B cell (primary cell): ENCODE measurements around the genes P2RY8 and ASMT.

GRCh38 chrX:19099-19298 is 262.2 kb upstream of the PLCXD1 start:
- PRO-cap, result no peak
- CAGE, long polyA plus RNA, result no peak

DNA sequence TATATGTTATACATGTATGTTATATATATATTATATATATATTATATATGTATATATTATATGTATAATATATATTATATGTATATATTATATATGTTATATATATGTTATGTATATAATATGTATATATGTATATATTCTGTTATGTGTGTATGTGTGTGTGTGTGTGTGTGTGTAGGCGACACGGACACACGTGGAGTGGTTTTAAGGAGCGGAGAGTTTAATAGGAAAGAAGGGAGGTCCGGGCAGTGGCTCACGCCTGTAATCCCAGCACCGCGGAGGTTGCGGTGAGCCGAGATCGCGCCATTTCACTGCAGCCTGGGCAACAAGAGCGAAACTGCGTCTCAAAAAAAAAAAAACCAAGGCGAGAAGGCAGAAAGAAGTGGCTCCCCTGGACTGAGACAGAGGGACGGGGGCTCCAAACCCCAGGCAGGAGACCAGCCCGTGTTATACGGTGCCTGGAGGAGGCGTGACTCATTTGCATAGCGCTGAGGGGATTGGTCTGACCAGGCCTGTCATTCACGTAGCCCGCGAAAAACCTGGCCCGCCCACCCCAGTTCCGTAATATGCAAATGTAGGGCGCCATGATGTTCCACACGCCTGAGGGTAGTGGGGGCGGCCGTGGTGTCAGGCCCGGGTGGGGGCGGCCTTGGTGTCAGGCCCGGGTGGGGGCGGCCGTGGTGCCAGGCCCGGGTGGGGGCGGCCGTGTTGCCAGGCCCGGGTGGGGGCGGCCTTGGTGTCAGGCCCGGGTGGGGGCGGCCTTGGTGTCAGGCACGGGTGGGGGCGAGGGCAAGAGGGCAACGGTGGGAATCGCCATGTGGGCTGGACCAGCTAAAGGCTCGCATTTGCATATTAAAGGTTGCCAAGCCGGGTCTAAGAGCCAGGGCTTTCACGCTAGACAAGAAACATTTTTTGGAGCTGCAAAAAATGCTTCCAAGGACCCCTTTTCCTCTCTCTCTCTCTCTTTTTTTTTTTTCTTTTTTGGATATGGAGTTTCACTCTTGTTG is 2.0 kb downstream of the PLCXD1 start:
- PRO-cap, result bidirectional peak, plus-strand start at position 564 of the sequence, minus-strand start at position 420 of the sequence
- CAGE, long polyA plus RNA, result start-site peak on the plus strand centred at position 658 of the sequence, 193 bp wide, 27 and 33 reads in 2 replicates

- PRO-cap, result unidirectional peak, plus-strand start at chrX:386366
- CAGE, long polyA plus RNA, result no peak
These were observed 783 bp downstream of the PPP2R3B start for GRCh38 chrX:385790-386457.

DNA sequence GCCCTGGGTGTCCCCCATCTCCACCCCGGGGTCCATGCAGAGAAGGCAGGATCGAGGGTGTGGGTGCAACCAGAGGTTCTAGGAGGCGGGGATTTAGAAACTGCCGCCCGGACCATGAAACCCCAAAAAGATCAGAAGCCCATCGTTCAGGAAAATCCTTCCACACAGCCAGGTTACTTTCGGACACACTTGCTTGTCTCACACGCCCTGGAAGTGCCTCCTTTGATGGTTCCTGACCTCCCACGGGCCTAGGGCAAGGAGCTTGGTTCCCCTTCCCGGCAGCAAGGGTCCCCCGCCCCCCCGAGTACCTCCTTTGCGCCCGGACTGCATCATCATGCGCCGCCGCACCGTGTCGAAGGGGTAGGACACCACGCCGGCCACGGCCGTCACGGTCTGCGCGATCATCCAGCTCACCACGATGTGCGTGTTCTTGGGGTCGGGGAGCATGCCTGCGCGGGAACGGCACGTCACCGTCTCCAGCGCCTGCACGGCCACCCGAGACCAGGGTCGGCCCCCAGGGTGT is 4.9 kb downstream of the SLC25A6 start:
- PRO-cap, result unidirectional peak, minus-strand start at position 417 of the sequence
- CAGE, long polyA plus RNA, result no peak

GRCh38 chrX:1392259-1393222 is 628 bp upstream of the SLC25A6 start:
- PRO-cap, result bidirectional peak, plus-strand start at chrX:1392412, minus-strand start at chrX:1392113; bidirectional peak, plus-strand start at chrX:1392714, minus-strand start at chrX:1392752
- CAGE, long polyA plus RNA, result no peak

GRCh38 chrX:1395613-1396789 is 4.1 kb upstream of the SLC25A6 start:
- PRO-cap, result no peak
- CAGE, long polyA plus RNA, result no peak

- PRO-cap, result unidirectional peak, plus-strand start at chrX:1481018
- CAGE, long polyA plus RNA, result no peak
These were observed 28.1 kb upstream of the ASMTL start for GRCh38 chrX:1480777-1481177.

DNA sequence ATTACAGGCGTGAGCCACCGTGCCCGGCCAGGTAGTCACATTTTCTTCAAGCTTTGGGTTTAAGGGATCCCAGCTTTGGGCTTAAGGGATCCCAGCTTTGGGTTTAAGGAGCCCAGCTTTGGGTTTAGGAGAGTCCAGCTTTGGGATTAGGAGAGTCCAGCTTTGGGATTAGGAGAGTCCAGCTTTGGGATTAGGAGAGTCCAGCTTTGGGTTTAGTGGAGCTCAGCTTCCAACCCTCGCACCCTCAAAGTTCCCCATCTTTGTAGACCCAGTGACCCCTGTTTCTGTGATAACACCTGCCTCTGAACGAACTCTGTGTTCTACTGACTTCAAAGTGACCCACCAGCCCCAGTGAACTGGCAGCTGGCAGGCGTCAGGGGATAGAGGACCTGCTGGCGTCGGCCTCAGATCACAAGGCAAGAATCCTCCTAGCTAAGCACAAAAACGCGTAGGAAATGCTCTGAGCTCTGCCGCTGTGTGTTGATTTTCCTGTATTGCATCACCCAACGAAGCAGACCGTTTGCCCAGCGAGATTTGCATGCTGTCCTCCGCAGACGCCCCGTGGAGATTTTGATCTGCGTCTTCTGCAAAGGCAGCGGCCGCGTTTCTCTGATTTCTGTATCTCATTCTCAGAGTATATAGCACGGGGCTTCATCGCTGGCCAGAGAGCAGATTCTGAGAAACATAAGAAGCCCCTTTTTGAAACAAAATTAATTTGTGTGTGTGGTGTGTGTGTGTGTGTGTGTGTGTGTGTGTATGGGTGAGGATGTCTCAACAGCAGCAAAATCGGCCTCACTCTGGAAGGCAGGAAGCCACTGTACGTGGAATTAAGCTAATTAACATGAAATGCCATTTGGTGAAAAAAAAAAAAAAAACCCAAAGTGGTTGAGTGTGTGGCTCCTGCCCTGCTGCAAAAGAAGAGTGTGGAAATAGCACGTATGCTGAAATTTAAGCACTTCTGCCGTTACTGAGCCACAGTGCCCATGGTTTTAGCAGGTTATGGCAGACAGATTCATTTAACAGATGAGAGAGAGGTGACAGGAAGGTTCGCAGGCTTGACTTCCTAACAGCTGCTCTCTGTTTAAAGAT is 29.1 kb upstream of the ASMTL start:
- PRO-cap, result bidirectional peak, plus-strand start at position 626 of the sequence, minus-strand start at position 353 of the sequence
- CAGE, long polyA plus RNA, result no peak

DNA sequence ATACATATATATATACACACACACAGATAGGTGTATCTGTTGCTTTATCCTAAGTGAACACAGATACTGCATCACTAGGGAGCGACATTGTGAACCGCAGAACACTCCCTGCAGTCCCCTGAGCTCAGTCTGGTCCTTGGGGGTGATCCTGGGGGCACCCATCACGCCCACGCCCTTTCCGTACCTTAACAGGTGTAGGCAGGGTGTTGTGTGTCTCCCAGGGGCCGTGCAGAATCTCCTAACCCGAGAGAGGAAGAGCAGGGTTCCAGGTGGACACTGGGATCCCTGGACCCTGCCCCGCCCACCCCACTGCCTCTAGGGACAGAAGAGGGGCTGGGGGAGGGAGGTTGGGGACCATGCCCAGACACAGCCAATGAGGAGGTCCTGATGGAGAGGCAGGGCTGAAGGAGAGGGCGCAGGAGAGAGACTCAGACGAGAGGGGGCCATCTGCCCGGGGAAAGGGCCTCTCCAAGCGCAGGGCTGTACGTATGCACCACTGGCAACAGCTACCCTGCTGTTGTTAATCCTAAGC is 2.6 kb downstream of the P2RY8 start:
- PRO-cap, result no peak
- CAGE, long polyA plus RNA, result no peak

GRCh38 chrX:1536596-1537421 is at the start of gene P2RY8:
TSS of gene P2RY8 (minus strand) at chrX:1537185.
- PRO-cap, result unidirectional peak, plus-strand start at chrX:1536925; bidirectional peak, plus-strand start at chrX:1537267, minus-strand start at chrX:1537185
- CAGE, long polyA plus RNA, result start-site peak on the minus strand at chrX:1537116-1537147, 62 and 178 reads in 2 replicates

- PRO-cap, result no peak
- CAGE, long polyA plus RNA, result no peak
These were observed 9.1 kb downstream of the AKAP17A start for GRCh38 chrX:1600332-1600977.

DNA sequence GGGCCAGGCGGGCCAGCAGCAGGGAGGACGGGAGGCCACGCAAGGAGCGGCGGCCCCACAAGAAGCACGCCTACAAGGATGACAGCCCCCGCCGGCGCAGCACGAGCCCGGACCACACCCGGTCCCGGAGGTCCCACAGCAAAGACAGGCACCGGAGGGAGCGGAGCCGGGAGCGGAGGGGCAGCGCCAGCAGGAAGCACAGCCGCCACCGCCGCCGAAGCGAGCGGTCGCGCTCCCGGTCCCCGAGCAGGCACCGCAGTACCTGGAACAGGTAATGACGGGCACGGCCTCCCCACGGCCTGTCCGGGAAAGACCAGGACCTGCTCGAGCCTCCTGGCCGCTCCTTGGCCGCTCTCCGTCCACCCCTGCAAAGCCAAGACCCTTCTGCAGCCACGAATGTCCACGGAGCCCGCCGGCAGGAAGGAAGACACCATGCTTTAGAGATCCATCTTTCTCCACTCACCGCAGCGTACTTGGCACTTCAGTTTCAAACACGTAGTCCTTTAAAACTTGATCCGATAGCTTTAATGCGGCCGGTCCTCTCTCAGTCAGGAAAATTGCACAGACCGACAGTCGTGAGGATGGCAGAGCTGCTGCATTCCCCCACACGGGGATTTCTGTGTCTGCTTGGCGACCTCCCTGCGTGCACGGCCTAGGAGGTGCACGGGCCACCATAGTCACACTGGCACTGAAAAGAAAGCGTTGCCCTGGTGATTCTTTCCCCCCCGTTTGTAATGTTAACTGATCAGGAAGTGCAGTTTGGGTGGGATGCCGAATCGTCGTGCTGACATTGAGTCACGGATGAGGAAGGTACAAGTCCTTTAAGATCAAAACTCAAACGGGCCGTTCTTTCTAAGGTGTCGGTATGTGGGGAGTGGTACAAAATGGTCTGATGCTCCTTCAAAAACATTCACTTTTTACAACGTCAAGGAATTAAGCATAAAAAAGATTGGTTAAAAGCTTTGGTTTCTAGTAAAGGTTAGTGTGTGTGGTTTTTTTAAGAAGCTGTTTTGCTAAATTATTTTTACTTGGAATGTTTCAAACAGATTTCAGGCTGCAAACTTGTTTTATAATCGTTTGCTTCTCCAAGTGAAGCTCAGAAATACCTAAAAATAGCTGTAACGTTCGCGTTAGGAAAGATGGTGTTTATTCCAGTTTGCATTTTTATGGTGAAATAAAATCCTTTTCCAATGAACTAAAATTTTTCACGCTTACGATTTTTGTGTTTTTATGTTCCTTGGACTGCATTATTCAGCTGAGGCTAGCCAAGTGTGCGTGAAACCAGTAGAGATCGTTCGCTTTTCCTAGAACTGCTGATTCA is 10.4 kb downstream of the AKAP17A start:
- PRO-cap, result no peak
- CAGE, long polyA plus RNA, result no peak

DNA sequence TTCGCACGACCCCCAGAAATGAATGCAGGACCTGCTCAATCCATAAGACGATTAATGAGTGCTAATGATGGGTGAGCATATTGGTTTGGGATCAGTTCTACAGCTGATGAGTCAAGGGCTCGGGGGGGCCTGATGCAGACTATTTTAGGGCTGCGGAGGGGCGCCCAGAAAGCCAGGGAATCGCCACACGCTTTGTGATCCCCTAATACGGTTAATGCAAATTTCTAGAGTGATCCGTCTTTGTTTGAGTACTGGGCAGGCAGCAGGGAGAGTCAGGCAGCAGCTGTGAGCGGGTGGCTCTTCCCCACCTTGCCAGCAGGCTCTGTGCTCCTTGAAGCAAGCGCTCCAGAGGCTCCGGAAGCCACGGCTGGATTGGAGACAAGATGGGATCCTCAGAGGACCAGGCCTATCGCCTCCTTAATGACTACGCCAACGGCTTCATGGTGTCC is at the start of gene ASMT:
Gene ASMT (plus strand): TSS at position 243 of the 449 bp plus-strand sequence.
- PRO-cap, result no peak
- CAGE, long polyA plus RNA, result no peak

GRCh38 chrX:1828742-1828941 is 213.8 kb downstream of the ASMT start:
- PRO-cap, result no peak
- CAGE, long polyA plus RNA, result no peak

DNA sequence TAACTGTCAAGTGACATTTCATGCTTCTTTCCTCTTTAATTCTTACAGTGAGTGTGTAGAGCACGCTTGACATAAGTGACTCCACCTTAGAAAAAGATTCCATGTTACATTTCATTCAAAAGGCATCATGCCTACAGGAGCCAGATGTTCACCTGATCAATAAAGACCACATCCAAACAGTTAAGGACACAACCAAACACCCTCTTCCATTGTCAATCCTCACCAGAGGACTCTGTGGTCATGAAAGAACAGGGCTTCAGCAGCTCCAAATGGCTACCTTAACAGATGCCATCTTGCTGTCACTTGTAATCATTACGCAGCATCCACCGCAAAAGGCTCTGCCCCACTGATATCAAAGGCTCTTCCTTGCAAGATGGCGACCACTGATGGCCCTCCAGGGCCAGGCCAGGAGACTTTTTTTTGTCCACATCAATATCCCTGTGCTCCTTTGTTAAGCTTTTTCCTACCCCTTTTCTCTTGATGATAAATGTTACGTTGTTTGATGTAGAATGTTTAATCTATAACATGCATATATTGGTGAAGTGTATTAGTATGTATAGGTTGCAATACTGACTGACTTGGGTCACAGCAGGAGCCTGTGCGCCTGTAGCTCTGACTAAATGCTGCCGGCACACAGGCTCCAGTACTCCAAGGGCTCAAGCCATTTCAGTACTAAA is 157.3 kb downstream of the DHRSX start:
- PRO-cap, result no peak
- CAGE, long polyA plus RNA, result no peak

- PRO-cap, result no peak
- CAGE, long polyA plus RNA, result no peak
These were observed 1.6 kb downstream of the DHRSX start for GRCh38 chrX:2499139-2499615.

DNA sequence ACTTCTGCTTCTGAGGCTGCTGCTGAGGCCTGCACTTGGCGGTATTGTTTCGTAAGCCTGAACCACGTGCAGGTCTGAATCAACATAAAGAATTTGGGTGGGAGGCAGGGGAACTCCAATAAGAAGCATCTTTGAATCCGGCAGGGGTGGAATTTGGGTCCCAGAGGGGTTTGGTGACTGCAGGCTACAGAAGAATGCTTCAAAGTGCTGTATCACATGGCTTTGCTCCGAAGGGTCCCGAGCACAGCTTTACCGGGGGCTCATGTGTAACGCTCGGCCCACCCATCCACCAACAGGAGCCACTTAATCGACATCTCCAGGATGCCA is 15.2 kb downstream of the XG start:
- PRO-cap, result no peak
- CAGE, long polyA plus RNA, result no peak

GRCh38 chrX:2890118-2890507 is 39.0 kb downstream of the ARSD start:
- PRO-cap, result no peak
- CAGE, long polyA plus RNA, result no peak

- PRO-cap, result no peak
- CAGE, long polyA plus RNA, result no peak
These were observed 172.4 kb upstream of the MXRA5 start for GRCh38 chrX:3518802-3519282.

DNA sequence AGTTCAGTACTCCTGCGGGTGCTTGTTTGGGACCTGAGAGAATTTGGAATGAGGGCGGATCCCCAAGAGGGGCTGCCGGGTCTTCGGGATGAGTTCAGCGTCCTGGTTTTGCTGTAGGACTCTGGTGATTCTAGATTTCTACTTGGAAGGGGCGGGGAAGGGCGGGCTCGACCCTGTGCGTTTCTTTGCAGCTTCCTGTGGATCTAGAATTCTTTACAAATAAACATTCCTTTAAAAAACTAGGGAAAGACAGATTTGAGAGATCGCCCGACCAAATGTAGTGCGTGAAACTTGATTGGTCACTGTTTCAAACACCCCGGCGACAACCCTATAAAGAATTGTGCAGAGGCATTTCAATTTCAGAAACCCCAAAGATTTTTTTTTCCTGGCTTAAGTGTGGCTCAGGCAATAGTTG is 777 bp upstream of the PRKX start:
- PRO-cap, result no peak
- CAGE, long polyA plus RNA, result no peak